Peripheral blood mononuclear cell (primary cell): Measurements from ENCODE around the genes TUBB1, PHACTR3 and CDH4.

GRCh38 chr20:58907585-58908161, 16.5 kb downstream of the GNAS start:
- PRO-cap, 8 experiments, result peak in 6 of 8 experiments; most common plus-strand start chr20:58907844 (in 4); most common minus-strand start chr20:58907820 (in 4)

GRCh38 chr20:59007656-59008634, 891 bp upstream of the CTSZ start:
- PRO-cap, 8 experiments, result peak in 6 of 8 experiments; most common plus-strand start chr20:59008025 (in 4); most common minus-strand start chr20:59007844 (in 3)

GRCh38 chr20:59018899-59019573, at the start of gene TUBB1:
TSS of gene TUBB1 (plus strand) at chr20:59019429.
- PRO-cap, 8 experiments, result no peak in any of the 8 experiments

- PRO-cap, 8 experiments, result no peak in any of the 8 experiments
Measured at GRCh38 chr20:59040505-59040956, 2.1 kb downstream of the PRELID3B start.

DNA sequence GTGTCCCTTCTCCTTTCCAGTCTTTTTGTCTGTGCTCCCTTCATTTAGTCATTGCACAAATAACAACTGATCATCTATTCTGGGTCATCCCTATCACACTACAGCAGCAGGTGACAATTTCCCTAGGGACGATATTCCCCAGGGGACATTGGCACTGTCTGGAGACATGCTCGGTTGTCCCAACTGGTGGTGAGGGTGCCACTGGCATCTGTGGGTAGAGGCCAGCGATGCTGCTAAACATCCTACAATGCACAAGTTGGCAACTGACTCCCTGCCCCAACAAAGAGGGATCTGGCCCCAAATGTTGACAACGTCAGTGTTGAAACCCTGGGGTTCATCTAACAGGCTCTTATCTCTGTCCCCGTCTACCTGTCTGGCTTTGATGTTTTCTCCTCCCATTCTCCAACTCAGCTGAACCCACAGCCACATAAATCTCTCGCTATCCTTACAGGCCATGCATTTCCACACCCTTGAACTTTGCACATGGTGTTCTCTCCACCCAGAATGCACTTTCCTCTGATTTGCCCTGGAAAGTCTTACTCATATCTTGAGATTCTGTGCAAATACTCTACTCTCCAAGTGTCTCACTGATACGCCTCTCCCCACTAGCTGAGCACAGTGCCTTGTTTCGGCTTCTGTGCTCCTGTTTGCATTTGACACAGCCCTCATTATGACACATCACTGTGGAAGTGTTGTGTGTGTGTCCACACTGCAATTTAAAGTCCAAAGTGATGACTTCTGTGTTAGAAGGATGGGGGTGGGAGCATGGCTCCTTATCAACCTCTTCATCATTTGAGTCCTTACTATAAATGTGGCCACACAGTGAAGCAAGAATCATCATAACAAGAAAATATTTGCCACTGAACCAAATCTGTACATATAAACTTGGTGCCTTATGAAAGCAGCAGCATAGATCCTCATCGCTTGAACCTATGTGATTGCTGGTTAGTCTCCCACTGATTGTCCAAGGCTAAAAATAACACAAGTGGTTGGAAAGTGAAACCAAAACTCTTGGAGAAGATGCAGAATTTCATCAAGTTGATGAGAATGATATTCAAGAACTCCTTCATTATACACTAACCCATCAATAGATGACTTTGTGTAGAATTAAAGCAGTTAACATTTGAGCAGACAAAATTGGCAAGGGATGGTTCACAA, 5.4 kb upstream of the PRELID3B start:
- PRO-cap, 8 experiments, result no peak in any of the 8 experiments

GRCh38 chr20:59121883-59122508, 41.6 kb upstream of the ZNF831 start:
- PRO-cap, 8 experiments, result peak in 1 of 8 experiments; most common plus-strand start chr20:59122344 (in 1)

DNA sequence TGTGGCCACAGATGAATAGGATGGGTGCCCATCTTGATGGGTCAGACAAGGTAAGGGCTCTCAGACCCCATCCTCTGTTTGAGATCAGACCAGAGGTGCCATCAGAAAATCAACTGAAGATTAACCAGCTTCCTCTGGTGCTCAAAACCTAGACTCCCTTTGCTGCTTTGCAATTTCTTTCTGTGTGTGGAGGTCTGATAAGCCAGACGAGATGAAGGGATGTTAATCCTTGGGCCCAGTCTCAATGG, 14.6 kb upstream of the ZNF831 start:
- PRO-cap, 8 experiments, result no peak in any of the 8 experiments

DNA sequence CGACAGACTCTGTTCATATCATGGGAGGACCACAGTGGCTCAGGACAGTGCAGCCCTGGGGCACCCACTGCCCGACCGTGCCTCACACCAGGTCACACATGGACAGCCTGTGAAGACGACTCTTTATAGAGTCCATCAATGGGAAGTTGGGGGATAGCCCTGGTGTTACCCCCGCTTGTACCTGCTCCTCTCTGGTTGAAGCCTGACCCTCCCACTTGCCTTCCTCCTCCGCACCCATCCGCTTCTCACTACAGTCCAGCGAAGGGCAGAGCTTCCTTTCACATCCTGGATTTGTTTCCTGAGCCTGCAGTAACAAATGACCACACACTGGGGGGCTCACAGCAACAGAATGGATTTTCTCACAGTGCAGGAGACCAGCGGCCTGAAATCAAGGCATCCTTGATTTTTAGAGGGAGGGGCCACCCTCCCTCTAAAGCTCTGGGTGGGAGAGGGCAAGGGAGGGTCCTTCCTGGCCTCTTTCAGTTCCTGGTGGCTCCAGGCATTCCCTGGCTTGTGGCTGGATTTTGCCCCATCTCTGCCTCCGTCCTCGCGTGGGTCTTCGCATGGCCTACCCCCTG, 15.6 kb downstream of the ZNF831 start:
- PRO-cap, 8 experiments, result no peak in any of the 8 experiments

GRCh38 chr20:59603711-59604576, at the start of gene PHACTR3:
TSS of gene PHACTR3 (plus strand) at chr20:59604540.
- PRO-cap, 8 experiments, result no peak in any of the 8 experiments

DNA sequence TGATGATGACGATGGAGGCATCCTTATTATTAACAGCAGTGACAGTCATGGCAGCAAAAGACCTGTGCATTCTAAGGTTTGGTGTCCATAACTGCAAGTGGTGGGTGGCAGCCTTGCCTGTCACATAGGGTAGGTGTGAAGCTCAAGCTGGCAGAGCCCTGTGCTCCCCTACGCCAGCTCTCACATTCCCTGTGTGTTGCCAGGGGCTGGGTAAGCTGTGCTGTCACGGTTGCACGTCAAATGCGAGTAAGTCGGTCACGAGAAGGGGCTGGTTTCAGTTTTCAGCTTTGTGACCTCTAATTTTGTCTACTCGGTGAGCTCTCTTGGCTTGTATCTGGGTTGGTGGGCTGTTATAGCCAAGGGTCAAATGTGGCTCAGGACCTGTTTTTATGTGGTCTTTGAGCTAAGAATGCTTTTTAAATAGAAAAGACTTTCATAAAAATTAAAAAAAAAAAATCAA, 148.4 kb downstream of the PHACTR3 start:
- PRO-cap, 8 experiments, result no peak in any of the 8 experiments

- PRO-cap, 8 experiments, result no peak in any of the 8 experiments
Measured at GRCh38 chr20:59777177-59777689, 156.2 kb downstream of the SYCP2 start.

DNA sequence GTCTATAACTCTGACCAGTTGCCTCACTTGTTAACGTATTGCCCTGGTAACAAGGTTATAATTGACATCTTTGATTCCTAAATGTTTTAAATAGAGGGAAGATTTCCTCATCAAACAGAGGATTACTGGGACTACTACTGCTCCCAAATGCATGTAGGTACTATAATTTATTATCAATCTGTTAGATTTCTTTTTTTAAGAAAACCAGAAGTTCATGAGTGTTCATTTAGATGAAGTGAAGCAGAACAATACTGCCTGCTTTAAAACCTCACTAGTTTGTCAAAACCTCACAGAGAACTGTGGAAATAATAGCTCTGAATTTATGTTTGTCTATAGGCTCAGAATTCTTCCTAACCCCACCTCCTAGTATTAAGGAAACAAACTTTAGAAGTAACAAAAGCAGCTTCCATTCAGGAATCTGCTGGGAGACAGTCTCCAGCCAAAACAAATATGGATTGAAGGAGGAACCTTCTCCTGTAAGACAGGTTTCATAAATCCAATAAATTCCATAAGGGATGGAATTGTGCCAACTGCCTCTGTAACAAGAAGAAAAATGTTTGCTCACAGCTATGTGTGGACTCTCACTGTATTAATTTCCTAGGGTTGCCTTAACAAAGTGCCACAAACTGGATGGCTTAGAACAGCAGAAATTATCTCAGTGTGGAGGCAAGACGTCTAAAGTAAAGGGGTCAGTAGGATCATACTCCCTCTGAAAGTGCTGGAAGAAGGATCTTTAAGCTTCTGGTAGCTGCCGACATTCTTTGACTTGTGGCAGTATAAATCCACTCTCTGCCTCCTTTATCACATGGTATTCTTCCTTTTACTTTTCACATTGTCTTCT, 7.6 kb downstream of the SYCP2 start:
- PRO-cap, 8 experiments, result no peak in any of the 8 experiments

GRCh38 chr20:59938093-59938583, 2.0 kb downstream of the PPP1R3D start:
- PRO-cap, 8 experiments, result no peak in any of the 8 experiments

DNA sequence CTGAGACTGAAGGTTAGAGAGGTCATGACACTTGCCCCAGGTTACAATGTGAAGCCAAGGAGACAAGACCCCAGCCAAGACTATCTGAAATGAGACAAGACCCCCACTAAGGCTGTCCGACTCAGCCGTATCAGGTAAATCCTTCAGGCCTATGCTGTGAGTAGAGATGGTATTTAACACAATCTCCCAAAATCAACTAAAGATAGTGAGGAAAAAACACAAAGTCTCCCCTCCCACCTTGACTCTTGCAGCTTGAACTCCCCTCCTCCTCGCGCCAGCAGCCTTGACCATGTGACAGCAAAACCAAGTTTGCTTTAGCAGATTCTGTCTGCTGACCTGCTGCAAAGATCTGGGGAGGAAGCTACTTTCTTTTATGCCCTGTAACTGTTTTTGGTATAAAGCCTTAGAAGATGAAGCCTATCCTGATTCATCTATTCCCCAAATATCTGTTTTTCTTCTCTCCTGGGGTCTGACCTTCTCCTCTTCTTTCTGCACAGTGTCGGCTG, 509.5 kb downstream of the CDH26 start:
- PRO-cap, 8 experiments, result no peak in any of the 8 experiments

DNA sequence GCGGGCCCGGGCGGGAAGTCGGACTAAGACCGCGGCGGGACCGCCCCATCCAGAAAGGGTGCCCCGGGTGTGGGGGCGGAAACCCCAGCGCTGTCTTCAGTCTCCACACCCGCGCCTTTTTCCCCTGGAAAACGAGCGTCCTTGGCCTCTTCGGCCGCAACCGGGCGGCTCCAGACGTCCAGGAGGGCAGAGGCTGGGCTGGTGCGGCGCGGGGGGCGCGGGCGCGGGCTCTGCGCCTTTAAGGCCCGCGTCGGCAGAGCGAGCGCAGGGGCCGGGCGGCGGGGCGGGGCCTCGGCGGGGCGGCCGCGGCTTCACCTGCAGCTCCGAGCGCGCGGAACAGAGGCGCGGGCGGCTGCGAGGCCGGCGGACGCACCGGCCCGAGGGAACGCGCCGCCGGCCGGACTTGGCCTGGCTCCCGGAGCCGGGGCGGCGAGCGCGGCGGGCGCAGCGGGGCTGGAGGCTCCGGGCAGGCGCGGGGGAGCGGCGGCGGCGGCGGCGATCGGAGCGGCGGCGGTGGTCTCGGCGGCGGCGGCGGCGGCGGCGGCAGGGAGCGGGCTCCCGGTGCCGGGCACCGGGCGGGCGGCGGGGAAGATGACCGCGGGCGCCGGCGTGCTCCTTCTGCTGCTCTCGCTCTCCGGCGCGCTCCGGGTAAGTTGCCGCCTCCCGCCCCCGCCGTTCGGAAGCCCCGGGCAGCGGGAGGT, at the start of gene CDH4:
CDH4 (plus strand) TSS at position 339 of the 701 bp plus-strand sequence.
- PRO-cap, 8 experiments, result no peak in any of the 8 experiments

GRCh38 chr20:61719499-61720426, 345.9 kb downstream of the TAF4 start:
- PRO-cap, 8 experiments, result peak in 5 of 8 experiments; most common plus-strand start chr20:61720073 (in 4); most common minus-strand start chr20:61719727 (in 2)

GRCh38 chr20:62022540-62023054, 43.1 kb downstream of the TAF4 start:
- PRO-cap, 8 experiments, result no peak in any of the 8 experiments

DNA sequence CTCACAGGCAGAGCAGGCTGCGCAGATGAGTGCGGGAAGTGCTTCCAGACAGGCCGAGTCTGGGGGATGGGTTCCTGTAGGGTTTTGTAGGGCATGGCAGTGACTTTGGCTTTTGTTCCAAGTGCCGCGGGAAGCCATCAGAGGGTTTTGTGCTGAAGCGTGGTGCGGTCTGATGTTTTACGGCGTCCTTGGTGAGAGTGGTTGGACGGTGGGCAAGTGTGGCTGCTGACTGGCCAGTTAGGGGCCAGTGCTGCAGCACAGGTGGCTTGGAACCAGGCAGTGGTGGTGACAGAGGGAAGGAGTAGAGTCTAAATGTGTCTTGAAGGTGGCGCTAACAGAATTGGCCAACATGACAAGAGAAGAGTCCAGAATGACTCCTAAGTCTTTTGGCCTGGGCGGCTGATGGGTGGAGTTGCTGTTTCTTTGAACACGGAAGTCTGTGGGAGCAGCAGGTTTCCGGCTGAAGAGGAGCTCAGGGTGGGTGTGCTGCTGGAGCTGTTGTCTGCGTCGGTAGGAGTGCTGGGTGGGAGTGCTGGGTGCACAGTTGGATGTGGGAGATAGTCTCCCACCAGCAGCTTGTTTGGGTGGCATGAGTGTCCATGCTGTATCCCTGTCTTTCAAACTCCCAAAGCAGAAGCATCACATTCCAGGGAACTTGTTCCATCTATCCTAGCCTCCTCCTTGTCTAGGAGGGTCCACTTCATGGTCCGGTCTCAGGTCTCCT, 10.1 kb downstream of the LSM14B start:
- PRO-cap, 8 experiments, result peak in 2 of 8 experiments; most common plus-strand start position 381 of the sequence (in 1); most common minus-strand start position 372 of the sequence (in 1)

- PRO-cap, 8 experiments, result no peak in any of the 8 experiments
Measured at GRCh38 chr20:62283230-62283639, 19.6 kb upstream of the ADRM1 start.

- PRO-cap, 8 experiments, result no peak in any of the 8 experiments
Measured at GRCh38 chr20:62358101-62358945, 8.8 kb downstream of the LAMA5 start.